ENCODE measurements around a stretch of chr17.

- PRO-cap: no peak
Observed at GRCh38 chr17:67348648-67349261, 17.6 kb downstream of the PSMD12 start.

DNA sequence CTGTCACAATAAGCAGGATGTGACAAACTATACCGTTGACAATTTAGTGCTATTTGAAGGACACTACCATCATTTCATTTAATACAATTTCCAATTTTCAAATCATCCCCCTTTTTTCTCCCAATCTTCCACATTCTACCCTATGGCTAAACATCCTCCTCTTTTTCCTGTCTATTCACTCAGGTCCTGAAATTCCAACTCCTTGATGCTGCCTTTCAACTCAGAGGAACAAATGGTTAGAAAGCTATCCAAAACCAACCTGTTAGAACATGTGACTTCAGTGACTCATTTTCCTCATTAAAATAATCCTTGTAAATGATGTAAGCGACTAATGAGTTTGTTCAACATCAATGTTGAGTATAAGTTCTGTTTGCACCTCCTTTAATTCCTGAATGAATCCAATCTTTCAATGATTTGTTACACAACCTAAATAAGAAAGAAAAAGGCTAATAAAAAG is 5.5 kb downstream of the PSMD12 start:
- PRO-cap: no peak

DNA sequence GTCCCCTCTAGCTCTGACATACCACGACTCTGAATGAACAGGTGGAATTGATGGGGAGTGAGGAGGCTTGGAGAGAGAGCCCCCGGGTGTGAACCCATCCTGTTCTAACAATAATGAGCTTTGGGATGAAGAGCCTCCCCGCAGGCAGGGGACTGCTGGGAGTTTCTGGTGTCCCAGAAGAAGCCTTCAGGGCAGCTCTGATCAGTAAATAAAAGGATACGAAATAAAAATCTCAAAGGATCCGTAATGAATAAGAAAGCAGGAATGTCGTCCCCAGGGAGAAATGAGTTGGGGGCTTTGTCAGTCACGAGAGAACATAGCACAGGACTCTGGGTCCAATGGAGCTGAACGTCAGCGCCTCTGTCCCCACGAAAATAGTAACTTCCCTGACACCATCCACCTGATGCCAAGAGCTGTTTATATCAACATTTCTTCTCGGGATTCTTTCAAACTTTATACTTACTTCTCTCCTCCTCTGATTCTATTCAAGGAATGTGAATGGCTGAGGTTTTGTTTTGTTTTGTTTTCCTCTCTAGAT is 113.4 kb downstream of the PITPNC1 start:
- PRO-cap: bidirectional peak, plus-strand start at position 300 of the sequence, minus-strand start at position 115 of the sequence

DNA sequence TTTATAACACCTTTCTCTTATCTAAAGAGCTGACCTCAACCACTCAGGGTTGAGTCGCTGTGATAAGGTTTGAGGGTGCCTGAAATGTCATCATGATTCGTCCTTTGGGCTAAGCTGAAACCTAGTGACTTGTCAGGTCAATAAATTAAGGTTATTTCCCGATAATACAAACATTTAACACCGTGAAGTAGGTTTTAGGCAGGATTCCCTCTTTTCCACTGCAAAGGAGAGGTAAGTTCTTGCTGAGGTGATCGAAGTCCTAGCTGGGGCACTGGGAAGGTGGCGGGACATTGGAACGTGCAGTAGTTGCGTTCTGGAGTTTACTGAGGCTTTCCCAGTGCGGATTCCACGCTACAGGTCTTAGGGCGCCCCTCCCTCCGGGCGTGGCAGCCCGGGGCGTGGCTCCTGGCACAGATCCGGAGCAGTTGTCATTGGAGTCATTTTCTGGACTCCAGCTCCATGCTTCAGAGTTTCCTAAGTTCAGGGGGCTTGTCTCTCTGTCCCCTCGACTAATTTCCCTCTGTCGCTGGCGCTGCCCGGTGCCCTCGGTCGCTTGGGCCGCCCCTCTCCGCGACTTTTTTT is 725 bp upstream of the BPTF start:
- PRO-cap: no peak

DNA sequence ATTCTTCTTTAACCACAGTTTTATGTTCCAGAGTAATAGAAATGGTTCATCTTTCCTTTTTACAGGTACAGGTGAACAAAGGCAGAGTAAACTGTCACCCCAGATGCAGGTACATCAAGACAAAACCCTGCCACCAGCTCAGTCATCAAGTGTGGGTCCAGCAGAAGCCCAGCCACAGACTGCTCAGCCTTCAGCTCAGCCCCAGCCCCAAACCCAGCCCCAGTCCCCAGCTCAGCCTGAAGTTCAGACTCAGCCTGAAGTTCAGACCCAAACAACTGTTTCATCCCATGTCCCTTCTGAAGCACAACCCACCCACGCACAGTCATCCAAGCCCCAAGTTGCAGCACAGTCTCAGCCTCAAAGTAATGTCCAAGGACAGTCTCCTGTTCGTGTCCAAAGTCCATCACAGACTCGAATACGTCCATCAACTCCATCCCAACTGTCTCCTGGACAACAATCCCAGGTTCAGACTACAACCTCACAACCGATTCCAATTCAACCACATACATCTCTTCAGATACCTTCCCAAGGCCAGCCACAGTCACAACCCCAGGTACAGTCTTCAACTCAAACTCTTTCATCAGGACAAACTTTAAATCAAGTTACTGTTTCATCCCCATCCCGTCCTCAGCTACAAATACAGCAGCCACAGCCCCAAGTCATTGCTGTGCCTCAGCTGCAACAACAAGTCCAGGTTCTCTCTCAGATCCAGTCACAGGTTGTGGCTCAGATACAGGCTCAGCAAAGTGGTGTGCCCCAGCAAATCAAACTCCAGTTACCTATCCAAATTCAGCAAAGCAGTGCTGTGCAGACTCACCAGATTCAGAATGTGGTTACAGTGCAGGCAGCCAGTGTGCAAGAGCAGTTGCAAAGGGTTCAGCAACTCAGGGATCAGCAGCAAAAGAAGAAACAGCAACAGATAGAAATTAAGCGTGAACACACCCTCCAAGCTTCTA is 50.6 kb downstream of the C17orf58 start:
- PRO-cap: no peak

- PRO-cap: bidirectional peak, plus-strand start at chr17:68020162, minus-strand start at chr17:68019974; bidirectional peak, plus-strand start at chr17:68020392, minus-strand start at chr17:68020418; unidirectional peak, minus-strand start at chr17:68020676
Observed at GRCh38 chr17:68019633-68021003, 15.4 kb upstream of the KPNA2 start.

GRCh38 chr17:68081696-68081954 is 46.1 kb downstream of the KPNA2 start:
- PRO-cap: no peak

DNA sequence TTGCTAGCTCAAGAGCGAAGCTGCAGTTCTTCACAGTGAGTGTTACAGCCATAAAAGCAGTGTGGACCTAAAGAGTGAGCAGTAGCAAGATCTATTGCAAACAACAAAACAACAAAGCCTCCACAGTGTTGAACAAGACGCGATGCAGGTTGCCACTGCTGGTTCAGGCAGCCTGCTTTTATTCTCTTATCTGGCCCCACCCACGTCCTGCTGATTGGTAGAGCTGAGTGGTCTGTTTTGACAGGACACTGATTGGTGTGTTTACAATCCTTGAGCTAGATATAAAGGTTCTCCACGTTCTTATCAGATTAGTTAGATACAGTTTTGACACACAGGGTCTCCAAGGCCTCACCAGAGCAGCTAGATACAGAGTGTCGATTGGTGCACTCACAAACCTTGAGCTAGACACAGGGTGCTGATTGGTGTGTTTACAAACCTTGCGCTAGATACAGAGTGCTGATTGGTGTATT is 79.2 kb upstream of the AMZ2 start:
- PRO-cap: no peak

DNA sequence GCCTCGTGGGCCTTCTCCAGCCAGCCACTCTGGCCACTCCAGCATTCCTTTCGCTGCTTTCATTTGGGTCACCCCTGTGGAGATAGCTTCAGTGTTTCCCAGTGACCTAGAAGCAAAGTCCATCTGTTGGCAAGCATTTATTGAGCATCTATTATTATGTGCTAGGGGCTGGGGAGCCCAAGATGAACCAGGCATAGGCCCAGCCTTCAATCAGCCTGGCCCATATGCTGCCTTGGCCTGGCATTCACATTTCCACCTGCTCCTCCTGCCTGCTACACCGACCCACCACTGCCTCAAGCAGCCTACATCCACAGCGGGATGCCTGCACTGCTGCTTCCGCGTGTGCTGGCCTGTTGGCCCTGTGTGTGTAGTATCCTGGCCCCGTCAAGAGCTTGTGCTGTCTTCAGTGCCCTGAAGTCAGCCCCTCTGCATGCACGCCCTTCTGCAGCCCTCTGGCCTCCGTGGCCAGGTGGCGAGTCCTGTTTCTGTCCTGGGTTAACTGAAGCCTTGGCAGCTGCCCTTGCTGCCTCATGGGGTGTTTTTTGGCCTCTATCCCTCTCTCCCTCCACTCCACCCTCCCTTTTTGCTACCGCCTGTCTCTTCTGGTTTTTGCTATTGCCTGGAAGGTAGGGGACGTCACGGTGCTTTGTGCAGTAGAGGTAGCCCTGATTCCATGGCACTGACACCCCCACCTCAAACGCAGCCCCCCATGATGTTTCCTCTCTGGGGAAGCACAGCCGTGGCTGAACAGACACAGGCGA is 19.1 kb upstream of the AMZ2 start:
- PRO-cap: no peak

- PRO-cap: no peak
Observed at GRCh38 chr17:68398448-68398995, 58.8 kb downstream of the WIPI1 start.

GRCh38 chr17:68542873-68543138 is 30.6 kb downstream of the PRKAR1A start:
- PRO-cap: no peak

DNA sequence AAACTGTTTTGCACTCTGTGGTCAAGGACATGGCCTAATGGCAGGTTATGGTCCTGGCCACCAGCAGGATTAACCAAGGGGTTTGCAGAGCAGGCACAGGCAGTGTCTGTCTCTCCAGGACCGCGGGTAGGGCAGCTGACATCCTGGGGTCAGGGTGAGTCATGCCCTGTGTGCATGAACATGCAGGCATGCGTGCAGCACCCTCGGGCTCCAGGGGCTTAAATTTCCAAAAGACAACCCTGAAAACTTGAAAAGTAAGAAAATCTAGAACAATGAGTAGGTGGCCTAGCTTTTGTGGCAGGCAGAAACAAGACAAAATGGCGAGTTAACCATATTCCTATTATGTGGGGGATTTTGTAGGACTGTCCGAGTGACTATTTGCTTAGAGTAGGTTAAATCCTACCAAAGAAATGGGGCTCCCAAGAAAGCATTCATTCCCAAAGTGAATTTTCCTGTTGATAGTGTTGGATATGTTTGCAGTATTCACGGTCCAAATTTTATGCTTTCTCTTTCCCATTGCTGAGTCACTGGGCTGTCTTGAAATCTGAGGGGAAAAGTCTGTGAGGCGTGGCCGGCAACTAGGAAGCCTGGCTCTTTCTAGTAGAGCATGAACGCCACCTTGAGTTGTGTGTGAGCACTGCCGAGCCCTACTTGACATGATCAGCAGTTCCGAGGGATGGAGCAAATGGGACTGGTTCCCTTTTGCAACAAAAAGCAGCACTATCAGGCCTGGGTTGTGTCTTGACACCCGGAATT is 158.4 kb upstream of the FAM20A start:
- PRO-cap: unidirectional peak, plus-strand start at position 66 of the sequence; unidirectional peak, plus-strand start at position 157 of the sequence; bidirectional peak, plus-strand start at position 663 of the sequence, minus-strand start at position 529 of the sequence

DNA sequence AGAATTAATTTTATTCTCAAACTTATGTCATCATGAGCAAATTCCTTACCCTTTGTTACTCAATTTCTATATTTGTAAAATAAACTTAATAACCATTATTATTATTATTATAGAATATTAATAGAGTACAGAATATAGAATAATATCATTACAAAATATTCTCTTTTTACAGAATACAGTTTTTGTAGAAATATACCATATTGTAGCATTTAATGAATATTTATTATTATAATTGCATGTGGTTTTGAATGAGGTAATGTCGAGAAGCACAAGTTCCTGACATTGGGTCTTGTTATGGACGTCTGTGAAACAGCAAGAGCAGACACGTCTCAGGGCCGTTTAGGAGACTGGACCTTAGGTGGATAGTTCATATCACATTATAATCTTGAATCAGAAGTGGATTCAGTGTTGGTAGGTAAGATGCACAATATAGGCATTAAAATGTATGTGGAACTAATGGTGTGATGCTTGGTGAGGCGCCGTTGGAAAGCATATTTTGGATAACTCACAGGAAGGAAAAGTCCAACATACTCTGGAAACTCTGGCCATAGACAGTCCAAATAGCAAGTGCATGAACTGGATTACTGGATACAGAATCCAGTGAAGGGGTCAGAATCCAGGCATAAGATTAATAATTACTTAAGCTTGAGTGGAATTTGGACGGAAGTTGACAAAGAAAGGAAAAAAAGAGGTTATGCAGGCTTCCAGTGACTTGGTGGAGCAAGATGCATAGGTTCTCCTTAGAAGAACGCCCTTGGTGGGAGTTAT is 17.3 kb downstream of the ABCA8 start:
- PRO-cap: no peak

GRCh38 chr17:69004186-69005288 is 49.3 kb upstream of the ABCA8 start:
- PRO-cap: unidirectional peak, plus-strand start at chr17:69004751; unidirectional peak, minus-strand start at chr17:69004953; unidirectional peak, minus-strand start at chr17:69005147

GRCh38 chr17:69087690-69088382 is 27.1 kb upstream of the ABCA9 start:
- PRO-cap: no peak

DNA sequence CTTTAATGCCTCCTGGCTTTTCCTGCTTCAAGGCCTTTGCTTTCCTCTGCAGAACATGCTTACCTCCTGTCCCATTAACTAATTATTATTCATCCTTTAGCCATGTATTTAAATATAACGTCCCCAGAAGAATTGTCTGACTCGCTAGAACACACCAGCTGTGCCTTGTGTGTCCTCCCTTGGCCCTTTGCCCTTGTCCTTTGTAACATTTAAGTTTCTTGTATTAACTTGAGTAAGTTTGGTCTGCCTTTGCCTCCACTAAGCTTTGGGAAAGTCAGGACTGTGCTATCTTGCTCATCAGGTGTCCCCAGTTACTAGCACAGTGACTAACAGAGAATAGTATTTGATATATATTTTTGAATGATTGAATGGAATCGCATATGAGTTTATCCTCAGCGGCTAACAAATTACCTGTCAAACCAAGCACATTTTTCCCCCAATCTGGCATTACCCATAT is 29.7 kb upstream of the ABCA9 start:
- PRO-cap: no peak

DNA sequence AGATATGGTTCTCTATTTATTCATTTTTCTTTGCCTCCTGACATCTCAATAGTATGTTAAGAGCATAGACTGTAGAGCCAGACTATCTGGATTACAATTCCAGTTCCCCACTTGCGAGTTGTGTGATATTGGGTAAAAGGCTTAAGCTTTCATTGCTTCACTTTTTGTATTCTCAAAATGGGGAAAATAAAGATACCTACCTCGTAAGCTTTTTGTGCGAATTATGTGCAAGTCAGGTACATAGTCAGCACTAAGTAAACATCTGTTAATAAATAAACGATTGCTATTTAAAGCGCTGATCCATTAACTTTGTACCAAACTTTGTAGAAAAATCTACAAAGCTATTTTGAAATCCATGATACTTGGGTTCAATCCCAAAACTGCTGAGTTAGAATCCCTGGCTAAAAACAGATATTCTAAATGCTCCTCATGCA is 19.7 kb downstream of the ABCA6 start:
- PRO-cap: no peak

- PRO-cap: no peak
Observed at GRCh38 chr17:69240687-69241357, 12.2 kb upstream of the ABCA10 start.

DNA sequence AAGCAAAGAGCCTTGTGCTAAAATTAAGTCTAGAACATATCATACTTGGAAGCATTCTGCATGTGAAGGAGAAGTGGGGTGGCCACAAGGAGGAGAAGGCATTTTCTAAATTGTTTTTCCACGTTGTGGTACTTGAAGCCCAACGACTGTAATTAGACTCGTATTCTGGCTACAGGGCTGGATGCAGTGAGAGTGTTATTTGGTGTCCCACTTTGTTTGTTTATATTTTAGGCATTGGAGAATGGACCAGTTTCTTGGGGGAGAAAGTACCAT is 71.5 kb downstream of the MAP2K6 start:
- PRO-cap: no peak

DNA sequence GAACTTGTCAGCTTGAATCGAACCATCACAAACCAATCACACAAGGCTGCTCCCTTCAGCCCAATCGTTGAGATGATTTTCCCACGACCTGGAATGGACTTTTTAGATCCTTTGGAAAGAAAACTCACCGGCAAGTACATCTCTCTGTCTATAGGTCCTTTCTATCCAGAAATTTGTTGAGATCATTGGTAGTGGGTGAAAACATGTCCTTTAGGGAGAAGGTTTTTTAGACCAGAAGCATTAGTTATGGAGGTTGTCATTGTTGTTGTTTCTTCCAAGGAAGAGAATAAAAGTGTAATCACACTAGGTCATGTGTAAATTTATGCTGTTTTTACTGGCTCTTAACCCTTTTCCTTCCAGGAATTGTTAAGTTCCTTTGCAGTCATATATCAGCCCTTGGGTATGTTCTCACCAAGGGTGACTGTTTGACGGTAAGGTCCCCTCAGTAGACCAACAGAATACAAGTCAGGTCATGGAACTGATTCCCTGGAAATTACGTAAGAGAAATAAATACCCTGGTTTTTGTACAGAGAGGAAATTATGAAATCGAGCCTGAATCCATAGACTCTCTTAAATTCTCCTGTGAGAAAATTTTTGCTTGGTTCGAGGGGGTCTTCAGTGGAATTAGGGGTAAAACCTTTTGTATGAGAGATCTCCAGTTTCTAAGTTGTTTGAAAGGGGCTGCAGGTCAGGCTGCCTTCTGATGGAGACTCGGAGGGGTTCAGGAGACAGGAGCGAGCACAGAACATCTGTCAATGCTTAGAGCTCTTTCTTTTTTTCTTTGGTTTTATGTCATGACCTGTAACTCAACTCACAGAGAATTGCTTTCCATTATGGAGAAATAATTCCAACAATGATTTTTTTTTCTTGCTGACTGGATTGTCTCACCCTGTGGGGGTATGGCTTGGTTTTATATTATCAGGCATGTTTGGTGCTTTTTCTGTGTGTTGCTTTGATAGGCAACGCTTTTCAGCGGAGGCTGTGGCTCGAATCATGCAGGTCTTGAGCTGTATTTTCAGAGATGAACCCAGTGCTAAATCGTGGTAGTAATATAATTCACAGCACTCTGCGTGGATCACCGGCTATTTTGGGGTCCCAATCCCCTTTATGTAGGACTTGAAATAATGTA is 11.0 kb upstream of the KCNJ2 start:
- PRO-cap: no peak

All from H9 (cell line).